Islet of Langerhans (tissue), 1 donor: ENCODE measurements around the genes MARF1, CEP20 and ABCC6.

- RRBS = 3% methylated on average over 11 of the region's 63 CpGs
Observed at GRCh38 chr16:15642931-15643777, at the start of gene MARF1. TSS of gene MARF1 (minus strand) at chr16:15643154.

DNA sequence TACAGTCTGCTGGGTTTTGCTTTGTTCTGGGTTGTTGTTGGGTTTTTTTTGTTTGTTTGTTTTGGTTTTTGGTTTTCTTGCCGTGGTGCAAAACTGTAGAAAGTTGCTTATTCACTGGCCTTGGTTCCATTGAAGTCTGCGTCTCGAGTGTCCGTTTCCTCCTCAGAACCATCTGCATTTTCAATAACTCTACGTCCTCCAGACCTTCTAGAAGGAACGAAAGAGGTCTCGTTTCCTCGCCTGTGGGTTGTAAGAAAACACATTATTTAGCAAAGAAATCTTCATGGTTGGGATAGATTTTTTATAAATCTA, 53.8 kb downstream of the NDE1 start:
- RRBS = no CpG with 5 or more reads among the region's 8 CpGs

GRCh38 chr16:15792588-15793441, 64.0 kb downstream of the MYH11 start:
- RRBS = no CpG with 5 or more reads among the region's 7 CpGs

DNA sequence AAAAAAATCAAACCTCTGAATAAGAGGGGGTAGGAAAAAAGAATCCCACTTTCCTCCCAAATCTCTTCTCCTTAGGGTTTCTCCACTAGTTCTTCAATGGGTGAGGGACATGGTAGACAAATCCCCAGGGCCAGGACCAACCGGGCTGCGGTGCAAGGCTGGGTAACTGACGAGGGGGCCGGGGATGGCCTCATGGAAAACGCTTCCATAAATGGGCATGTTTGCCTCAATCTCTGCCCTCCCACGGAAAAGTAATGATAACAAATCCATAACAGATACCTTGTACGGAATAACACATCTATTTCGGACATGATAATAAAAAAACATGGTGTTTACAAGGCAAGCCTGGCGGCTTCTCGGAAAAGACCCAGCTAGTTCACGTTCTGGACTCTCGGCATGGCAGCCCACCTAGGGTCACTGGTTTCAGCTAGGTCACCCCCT, 2.0 kb downstream of the MYH11 start:
- RRBS = 83% methylated on average over 3 of the region's 12 CpGs

- RRBS = 5% methylated on average over 25 of the region's 65 CpGs
Observed at GRCh38 chr16:15857705-15858787, 1.2 kb upstream of the MYH11 start.

DNA sequence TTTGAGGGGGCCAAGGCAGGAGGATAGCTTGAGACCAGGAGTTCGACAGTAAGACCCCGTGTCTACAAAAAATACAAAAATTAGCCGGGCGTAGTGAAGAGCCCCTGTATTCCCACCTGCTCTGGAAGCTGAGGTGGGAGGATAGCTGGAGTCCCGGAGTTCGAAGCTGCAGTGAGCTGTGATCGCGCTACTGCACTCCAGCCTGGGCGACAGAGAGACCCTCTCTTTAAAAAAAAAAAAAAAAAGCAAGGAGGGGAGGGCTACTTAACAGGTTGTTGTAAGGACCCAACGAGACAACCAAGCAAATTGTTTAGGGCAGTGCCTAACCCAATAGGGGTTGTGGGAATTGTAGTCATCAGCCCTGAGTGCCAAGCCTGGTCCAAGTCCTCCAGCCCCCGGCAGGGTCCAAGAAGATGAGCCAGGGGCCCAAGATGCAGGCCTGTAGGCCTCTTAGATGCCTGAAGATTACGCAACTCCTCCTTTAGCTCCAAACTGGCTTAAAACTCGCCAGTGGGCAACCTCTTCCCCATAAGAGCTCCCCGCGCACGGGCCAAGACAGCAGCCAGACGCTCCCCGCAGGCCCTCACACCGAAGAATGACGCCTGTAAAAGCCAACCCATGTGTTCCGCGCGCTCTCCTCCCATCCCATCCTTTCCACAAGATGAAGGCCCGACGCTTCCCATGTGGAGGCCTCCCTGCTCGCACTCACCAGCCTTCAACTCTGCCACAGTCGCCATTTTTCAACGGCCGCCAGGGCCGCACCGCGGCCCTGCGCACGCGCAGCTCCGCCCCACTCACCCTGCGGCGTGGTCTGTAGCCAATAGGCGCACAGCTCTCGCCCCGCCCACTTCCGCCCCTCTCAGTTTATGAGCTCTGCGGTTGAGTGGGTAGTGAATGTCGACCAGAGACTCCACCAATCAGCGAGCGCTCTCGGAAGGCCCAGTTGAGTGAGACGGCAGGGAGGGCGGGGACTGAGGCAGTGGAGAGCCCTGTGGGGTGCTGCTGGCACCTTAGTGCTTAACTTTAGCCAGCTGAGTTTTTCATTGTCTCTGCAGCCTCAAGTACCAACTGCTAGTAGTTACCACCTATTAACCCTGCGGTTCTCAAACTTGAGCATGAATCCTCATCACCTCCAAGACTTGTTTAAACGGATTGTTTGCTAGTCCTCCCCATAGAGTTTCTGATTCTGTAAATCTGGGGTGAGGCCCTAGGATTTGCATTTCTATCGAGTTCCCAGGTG, at the start of gene CEP20:
Gene CEP20 (minus strand): TSS at position 755 of the 1,240 bp plus-strand sequence.
- RRBS = 7% methylated on average over 2 of the region's 52 CpGs

DNA sequence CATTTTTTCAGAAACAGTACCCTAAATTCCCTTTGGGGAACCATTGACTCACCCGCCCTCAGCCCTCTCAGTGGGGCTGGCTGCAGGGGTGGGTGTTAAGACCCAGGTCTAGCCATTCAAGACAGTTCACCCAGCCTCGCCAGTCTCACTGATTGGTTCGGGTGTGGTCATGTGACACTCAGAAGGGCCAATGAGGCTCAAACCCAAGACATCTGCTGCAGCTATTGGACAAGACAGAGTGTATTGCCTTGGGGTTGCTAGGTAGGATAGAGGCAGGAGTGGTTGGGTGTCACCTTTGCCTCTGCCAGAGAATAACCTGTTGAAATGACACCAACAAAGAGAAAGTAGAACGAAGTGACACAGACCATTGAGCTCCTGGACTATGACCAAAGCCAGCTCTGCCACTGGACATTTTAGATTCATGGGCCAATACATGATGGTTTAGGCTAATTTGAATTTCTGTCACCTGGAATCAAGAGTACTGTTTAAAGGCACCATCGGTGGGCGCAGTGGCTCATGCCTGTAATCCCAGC, 19.7 kb upstream of the CEP20 start:
- RRBS = no CpG with 5 or more reads among the region's 6 CpGs

DNA sequence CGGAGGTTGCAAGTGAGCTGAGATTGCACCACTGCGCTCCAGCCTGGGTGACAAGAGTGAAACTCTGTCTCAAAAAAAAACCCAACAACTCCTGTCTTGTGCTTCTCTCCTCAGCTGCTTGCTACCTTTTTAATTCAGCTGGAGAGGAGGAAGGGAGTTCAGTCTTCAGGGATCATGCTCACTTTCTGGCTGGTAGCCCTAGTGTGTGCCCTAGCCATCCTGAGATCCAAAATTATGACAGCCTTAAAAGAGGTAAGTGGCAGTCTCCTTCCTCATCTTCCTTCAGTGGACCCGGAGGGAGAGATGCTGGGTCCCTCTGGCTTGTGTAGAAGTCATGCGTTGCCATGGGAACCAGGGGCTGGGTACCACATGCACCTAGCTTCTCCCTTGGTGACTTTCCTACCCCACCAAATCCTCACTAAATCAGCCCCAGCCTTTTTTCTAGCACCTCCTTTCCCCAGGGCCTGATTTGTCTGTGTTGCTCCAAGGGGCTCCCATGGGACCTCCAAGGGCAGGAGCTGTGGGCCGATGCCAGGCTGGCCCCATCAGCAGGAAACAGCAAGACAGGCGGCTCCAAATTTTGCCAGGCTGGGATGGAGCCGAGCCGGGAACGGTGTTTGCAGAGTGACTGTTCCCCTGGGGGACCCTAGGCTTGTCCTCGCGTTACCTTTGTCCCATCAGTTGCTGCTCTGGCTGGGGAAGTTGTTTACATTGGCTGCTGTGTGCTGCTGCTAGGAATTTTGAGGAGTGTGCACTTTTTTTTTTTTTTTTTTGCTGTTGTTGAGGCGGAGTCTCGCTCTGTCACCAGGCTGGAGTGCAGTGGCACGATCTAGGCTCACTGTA, 65.2 kb downstream of the ABCC1 start:
- RRBS = no CpG with 5 or more reads among the region's 14 CpGs

- RRBS = no CpG with 5 or more reads among the region's 11 CpGs
Observed at GRCh38 chr16:16016372-16016838, 67.0 kb downstream of the ABCC1 start.

- RRBS = no CpG with 5 or more reads among the region's 21 CpGs
Observed at GRCh38 chr16:16103737-16104332, 119.5 kb downstream of the ABCC6 start.

- RRBS = no CpG with 5 or more reads among the region's 11 CpGs
Observed at GRCh38 chr16:16124487-16125138, 98.7 kb downstream of the ABCC6 start.

- RRBS = no CpG with 5 or more reads among the region's 15 CpGs
Observed at GRCh38 chr16:16143741-16144460, 79.4 kb downstream of the ABCC6 start.

- RRBS = no CpG with 5 or more reads among the region's 31 CpGs
Observed at GRCh38 chr16:16223387-16223754, at the start of gene ABCC6. TSS of gene ABCC6 (minus strand) at chr16:16223494.

DNA sequence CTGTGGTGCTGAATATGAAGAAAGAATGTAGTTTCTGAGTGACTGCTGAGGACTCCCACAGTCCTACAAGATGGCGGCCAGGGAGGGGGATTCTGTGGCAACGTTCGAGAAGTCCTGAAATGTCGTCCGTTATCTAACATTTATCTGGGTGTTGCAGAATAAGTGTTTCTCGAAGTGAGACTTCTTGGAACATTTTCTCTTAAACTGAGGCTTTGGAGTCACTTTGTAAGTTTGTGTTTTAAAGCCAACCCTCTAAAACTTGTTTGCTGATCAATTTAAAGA, 530.4 kb downstream of the XYLT1 start:
- RRBS = no CpG with 5 or more reads among the region's 6 CpGs

DNA sequence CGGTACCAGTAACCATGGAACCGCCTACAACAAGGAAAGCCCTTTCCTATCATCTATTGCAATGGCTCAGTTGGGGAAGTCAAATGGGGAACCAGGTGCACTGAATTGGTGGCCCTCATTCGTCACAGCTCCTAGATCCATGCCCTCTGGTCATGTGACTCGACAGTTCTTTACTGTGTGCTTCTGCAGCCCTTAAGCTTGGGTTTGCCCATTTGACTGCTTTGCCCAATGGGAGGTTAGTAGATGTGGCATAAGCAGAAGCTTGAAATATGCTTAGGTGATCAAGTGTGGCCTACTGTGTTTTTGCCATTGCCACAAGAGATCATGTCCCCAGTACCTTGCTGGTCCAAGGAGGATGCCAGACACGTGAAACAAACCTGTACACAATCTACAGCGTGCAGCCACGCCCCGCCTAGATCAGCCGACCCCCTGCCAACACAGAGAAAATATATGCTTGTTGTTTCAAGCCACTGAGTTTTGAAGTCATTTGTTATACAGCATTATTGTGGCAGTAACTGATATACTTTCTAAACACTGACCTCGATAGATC, 109.8 kb downstream of the XYLT1 start:
- RRBS = no CpG with 5 or more reads among the region's 10 CpGs

DNA sequence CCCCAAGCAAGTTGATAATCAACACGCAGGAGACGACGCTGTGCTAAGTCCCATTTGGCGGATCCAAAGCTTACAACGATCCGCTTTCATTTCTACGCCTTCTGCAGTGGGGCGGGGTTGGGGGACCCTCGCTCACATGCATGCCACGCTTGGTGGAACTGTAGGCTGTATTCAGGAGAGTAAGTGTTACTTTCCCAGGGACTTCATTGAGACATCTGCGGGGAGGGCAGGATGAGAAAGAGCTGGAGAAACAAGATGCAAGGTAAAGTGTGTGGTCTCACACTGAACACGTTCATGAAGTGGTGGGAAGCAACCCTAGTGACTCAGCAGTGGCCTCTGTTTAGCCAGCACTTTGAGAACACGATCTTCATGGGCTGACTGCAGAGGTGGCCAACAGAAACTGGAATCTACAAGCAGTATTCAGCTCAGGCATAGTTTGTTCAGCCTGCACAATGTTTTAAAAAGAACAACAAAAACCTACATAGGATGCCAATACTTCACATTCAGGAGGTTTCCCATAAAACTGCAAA, 100.4 kb downstream of the XYLT1 start:
- RRBS = no CpG with 5 or more reads among the region's 13 CpGs

- RRBS = no CpG with 5 or more reads among the region's 10 CpGs
Observed at GRCh38 chr16:17396770-17397428, 73.9 kb downstream of the XYLT1 start.

DNA sequence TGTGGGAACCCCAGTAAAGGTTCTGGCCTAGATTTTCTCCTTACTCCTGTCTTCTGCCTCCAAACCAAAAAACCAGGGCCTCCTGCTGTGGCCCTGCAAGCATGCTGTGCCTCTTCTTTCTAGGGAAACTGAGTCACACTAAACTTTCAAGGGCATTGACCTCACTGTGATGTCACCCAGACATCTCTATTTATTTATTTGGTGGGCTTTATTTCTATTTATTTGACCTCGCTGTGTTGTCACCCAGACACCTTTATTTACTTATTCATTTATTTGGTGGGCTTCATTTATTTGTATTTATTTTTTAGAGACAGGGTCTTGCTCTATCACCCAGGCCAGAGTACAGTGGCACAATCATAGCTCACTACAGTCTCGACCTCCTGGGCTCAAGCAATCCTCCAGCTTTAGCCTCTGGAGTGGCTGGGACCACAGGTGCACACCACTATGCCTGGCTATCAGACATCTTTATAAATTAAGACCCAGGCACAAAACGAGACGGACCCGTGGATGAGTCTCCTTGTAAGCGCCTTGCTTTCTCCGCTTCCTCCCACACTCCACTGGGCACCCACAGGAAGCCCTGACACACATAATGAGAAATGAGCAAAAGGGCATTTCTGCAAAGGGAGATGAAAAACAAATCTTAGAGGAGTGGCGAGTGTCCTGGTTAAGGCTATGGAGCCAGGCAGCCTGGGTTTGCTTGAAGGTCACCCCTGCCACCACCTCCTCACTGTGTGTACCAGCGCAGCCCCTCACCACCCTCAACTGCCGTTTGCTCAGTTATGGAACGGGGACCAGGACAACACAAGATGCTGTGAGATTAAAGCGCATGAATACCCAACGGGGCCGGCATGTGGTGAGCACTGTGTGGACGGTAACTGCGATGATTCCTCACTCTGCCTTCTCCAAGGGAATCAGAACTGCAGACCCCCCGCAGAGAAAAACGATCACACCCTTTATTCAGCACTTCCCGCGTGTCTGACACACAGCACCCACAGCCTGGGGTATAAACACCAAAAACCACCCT, 56.4 kb downstream of the XYLT1 start:
- RRBS = no CpG with 5 or more reads among the region's 20 CpGs

DNA sequence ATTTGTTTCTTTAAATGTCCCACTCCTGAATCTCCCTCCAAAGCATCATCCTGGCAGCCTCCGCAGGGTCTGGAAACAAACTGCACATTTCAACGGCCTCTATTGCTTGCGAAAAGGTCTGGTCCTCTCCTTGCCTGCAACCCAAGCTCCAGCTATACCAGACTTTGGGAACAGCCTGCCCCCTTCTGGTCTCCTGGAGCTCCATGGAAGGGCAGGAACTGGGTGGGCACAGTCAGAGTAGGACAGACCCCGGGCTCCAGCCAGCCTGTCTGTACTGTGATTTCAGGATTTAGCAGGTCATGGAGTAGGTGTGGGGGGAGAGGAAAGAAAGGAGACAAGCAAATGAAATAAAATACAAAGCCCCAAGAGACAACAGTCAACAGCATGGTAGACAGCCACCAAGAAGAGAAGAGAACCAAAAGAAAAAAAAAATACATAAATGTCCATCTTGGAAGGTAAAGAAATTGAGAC, 2.8 kb downstream of the XYLT1 start:
- RRBS = no CpG with 5 or more reads among the region's 4 CpGs

DNA sequence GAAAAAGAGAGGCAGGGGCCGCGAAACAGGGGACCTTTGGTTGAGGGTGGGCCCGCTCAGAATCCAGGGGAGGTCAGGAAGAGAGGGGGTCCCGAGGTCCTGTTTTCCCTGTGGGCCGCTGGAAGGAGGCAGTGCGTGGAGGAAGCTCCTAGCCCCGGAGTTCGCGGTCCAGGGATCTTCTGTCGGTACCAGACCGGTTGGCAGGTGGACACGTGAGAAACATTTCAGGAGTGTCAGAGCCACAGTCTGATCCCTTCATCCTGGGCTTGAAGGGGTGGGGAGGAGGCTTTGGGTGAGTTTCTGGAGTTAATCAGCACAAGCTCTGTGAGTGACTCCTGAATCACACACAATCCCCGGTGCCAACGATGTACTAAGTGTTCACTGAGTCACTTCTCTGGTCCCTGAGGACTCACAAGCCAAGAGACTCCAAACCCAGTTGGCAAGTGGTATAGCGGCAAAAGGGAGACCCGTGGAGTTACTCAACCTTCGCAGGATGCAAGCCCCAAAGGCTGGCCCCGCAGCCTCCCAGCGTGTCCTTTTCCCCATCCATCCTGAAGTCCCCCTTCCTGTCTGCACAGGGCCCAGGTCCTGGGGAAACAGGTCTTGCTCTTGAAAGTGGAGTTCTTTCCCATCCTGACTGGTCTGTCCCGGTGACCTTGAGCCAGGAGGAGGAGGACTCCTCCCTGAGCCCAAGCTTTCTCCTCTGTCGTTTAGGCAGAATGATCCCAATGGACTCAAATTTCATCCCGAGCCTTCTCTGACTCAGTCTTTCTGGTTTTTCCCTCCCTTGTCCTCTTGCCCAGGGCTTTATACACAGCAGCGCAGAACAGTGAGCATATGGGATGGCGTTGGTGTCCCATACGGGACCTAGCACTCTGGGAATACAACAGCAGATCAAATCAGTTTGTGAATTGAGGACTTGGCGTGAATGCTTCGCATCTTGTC, 650 bp upstream of the XYLT1 start:
- RRBS = 5% methylated on average over 4 of the region's 27 CpGs